ENCODE measurements around a stretch of chr11.

GRCh38 chr11:112050868-112051234, 23.0 kb downstream of the PIH1D2 start:
- RRBS = no CpG with 5 or more reads among the region's 3 CpGs

DNA sequence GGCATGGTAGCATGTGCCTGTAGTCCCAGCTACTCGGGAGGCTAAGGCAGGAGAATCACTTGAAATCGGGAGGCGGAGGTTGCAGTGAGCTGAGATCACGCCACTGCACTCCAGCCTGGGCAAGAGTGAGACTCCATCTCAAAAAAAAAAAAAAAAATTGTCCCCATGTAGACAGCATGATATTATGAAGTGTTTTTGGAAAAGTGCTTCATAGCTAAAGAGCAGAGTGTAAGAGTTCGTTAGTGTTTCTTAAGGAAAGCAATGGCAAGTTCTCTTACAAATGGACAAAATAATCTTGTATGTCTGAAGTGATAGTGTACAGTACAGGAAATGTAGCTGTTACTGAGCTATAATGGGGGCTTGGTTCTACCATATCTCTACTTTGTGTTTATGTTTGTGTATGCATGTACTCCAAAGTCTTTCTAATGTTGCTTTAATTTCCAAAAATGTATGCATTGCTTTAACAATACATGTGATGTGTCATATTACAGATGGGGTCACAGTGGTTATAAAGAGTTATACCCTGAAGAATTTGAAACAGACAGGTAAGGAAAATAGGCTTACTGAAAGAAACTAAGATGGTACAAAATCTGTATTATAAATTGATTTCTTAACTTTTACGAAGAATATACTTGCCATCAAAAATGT, 4.9 kb downstream of the TIMM8B start:
- RRBS = no CpG with 5 or more reads among the region's 6 CpGs

DNA sequence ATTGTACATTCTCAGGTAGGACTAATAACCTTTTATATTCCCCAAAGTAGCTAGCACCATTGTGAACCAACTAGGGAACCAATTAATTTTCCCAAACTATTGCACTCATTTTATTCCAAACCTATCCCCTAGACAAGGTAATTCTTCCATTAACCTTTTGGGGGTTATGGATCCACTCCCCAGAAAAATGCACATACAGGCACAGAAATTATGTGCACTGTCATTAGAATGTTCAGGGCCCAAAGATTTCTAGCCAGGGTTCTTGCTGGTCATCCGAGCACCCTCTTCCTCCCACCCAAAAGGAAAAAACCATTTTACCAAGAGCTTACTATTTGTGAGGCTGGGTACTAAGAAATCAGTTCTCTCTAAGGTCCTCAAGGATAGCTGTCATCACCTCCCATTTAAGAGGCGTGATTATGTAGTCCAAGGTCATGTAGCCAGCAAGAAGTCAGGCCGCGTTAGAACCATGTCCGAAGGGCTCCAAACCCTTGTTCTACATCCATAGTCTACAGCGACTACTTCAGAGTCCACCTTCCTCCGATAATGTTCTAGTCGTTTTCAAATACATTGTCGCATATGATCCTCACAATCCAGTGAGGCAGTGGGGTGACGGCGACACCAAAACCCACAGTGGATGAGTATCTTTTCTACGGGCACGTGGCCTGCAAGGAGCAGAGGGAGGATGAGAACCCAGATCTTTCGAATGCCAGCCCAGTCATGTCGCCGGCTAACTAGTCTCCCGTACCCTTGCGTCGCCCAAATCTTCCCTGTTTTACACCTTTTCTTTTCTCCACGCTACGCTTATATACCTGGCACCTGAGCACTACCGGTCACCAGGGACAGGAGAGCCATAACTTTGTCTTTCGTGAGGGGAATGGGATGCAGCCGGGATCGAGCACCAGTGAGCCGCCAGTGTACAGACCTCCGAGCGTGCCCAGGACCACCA, 634 bp downstream of the TIMM8B start:
- RRBS = under 1% methylated on average over 7 of the region's 28 CpGs

GRCh38 chr11:112157140-112157794, 6.6 kb downstream of the IL18 start:
- RRBS = no CpG with 5 or more reads among the region's 3 CpGs

DNA sequence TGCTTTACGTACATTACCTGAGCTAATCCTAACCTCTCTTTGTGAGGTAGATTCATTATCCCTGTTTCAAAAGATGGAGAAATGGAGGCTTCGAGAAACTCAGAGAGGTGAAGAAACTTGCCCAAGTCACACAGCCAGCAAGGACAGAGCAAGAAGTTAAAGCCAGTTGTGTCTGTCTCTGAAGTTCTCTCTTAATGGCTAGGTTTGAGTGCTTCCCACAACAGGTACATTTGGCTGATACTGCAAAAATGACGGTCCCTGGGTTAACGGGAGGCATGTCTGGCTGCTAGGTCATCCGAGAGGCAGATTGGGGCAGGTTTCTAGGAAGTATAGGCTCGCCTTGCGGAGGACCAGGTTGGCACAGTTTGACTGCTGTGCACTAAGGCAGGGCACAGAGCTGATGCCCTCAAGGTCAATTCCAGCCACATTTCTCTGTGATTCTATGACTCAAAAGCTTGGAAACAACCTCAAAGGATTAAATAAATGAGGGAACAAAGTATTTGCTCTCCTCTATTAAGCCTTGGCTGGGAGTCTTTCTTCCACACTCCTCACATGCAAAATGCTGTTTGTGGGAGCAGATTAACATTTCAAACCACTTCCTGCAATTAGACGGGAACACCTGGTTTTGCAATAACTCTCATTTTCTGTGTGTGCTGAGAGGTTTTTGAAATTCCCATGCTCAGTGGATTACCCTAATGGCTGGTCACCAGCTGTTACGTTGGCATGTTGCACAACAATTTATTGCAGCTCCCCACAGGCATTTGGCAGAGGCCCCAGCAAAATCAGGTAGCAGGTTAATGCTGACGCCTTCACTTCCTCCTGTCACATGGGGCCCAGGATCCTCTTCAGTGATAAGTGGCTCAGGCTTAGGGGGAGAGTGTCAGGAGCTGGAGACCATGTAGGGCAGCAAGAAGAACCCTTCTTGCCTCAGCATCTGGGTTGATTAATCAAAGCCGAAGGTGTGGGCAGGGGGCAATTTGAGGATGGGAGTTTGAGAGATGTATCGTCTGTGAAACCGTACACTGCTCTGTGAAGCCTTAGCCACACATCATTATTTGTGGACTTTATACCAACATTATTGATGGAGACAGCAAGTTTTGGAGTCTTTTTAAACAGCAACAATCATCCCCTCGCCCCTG, 61.0 kb upstream of the PLET1 start:
- RRBS = no CpG with 5 or more reads among the region's 14 CpGs

DNA sequence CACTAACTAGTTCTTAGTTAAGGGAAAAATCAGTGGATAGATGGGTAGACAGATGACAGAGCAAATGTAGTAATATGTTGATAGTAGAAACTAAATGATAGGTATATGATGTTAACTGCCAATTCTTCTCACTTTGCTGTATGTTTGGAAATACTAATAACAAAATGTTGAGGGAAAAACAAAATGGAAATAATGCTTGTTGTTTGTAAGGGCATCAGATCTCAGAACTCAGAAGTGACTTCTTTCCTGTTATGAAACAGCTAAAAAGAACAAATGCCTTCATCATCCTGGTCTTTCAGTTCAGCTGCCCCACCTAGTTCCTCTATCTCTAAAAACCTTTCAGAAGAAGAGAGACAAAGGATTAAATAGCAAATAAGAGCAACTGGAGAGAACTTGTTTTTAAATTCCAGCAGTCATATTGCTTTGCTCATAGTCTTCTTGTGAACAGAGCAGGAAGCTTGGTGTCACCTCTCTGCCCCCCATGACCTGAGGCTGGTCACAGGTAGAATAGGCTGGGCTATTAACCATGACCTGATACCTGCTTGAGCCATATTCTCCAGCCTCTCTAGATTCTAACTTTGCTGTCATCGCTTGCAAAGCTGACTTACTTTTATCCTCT, 345.3 kb upstream of the NCAM1 start:
- RRBS = no CpG with 5 or more reads among the region's 1 CpG

DNA sequence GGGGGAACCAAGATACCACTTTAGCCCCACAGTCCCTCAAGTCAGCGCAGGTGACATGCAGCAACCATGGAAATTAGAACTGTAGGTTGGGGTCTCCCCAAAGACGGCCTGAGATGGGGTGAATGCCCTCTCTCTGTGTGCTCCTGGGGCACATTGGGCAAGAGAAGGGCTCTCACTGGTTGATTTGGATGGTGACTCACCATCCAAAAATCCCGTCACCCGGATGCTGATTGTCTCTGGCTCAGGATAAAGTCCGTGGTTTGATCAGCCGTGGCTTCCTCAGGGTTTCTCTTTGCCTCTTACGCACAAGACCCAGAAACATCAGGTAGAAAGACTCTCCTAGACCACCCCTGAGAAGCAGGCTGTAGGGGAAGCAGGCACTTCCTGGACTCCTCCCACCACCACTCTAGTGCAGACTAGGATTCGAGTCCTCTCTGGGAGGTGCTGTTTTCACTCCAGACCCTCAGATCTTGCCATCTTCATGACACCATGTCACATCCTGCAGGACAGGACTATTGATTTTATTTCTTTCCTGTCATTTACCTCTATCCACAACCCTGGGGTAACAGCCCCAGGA, 176.1 kb upstream of the NCAM1 start:
- RRBS = no CpG with 5 or more reads among the region's 8 CpGs

DNA sequence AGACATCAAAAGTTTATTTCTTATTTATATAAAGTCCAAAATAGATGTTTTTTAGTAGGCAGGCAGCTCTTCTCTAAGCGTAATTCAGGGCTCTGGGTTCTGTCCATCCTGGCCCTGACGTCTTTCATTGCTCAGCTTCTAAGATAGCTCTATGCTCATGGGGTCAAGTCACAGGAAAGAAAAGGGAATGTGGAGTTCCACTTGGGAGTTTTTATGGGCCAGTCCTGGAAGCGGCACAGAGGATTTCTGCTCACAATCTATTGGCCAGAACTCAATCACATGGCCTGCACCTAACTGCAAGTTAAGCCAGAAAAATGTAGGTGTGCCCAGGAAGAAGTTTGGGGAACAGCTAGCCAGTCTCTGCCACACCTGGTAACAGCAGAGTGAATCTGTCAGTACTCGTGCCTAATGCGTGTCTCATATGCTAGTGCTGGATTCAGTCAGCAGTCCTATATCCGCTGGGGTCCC, 7.3 kb upstream of the ZBTB16 start:
- RRBS = no CpG with 5 or more reads among the region's 6 CpGs

GRCh38 chr11:114079494-114080007, 20.0 kb downstream of the ZBTB16 start:
- RRBS = no CpG with 5 or more reads among the region's 6 CpGs

DNA sequence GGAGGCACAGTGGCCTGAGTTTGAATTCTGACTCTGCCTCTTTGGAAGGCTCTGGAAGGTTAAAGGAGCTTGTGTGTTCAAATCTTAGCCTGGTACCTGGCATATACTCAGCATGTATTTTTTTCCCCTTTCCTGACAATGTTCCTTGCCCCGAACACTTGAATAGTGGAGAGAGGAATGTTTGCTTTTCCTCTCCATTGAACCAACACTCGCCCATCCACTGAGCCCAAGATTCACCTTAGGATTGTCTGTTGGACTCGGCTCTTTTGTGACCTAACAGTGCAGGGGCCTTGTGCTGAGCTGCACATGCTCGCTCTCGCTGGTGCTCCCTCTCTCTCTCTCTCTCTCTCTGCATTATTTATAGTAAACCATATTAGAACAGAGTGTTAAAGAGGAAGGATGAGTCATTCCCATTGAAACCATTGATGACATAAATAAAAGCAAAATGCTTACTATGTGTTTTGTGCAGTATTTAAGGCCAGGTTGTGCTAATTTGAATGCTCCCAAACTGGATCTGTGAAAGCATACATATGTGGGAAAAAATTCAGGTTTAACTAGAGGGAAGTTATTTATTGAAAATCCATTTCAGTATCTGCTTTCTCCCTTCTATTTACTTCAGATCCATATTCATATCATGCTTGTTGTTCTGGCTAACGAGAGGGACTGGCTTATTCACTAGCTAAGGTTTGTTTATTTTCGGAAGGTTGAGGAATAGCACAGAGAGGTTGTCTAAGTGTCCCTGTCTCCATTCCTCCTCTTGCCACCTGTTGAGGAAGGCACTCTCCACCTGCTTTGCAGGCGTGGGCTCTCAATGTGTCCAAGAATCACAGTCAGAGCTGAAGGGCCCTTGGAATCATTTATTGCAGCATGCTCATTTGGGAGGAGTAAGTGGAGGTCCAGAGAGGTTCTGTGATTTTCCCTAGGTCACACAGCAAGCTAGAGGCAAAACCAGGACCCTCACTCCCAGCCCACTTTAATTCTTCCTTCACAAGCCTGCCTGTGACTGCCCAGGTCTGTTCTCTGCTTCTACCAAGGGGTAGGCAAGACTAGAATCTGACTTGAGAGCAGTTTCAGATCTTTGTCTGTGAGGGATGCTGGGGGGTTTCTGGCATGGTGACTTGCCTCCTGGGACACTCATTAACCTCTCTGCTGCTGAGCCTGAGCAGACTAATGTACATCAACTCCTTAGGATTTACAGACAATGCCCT, 21.0 kb downstream of the ZBTB16 start:
- RRBS = no CpG with 5 or more reads among the region's 8 CpGs

- RRBS = no CpG with 5 or more reads among the region's 4 CpGs
Observed at GRCh38 chr11:114086714-114087217, 27.3 kb downstream of the ZBTB16 start.

DNA sequence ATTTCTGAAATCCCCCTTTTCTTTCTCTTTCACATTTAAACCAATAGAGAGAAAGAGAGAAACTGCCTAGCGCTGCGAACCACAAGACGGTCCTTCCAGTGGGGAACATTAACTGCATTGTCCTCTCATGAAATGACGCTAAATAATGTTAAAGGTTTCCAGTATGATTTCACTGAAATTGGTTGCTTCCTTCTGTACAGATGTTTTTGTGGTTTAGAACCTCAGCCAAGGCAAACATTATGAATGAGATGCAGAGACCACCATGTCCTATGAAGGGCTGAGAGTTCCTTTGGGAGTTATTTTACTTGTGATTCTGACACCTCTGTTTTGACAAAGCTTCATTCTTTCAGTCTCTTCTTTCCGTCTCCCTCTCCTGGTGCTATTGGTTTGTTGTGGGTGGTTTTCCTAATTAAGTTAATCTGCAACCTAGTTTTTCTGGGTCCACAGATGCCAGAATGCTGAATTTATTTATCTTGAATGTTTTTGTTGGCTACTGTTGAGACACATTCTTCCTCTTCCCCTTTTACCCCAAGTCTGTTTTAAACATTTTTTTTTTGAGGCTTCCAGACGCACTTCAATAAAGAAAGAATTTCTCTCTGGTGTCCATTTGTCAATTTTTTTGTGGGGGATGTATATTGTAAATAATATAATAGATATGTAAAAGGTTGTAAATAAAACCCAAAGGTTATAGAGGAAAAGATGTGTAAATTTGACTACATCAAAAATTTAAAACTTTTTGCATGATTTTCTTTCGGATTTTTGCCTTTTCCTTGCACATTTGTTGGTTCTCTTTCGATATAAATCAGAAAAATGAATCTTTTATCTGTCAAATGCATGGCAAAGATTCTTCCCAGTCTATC, 52.1 kb downstream of the ZBTB16 start:
- RRBS = no CpG with 5 or more reads among the region's 8 CpGs

DNA sequence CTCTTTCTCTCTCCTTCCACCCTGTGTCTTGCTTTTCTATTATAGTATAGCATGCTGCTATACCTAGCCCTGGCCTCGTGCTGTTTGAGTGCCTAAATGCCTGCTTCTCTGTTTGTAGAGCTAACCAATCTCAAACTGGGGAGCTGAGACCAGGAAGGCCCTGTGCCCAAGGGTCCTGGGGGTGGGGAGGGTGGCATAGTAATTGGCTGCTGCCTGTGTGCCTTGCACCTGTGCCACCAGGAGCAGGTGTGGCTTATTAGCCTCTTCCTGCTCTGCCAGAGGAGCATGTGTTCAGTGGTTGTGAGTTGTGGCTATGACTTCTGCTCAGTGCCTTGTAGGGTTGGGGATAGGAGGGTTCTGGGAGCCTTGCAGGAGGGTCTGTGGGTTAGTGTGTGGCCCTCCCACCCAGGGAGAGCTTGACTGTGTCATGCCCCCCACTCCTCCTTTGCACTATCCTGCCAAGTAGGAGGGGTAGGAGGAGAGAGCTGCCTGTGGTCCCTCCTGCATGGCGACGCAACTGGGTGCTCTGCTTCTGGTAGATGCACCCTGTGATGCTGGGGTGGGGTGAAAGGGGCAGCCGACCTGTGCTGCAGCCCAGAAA, 109.2 kb downstream of the ZBTB16 start:
- RRBS = no CpG with 5 or more reads among the region's 4 CpGs

- RRBS = 56% methylated on average over 3 of the region's 21 CpGs
Observed at GRCh38 chr11:114170935-114172032, 111.8 kb downstream of the ZBTB16 start.

DNA sequence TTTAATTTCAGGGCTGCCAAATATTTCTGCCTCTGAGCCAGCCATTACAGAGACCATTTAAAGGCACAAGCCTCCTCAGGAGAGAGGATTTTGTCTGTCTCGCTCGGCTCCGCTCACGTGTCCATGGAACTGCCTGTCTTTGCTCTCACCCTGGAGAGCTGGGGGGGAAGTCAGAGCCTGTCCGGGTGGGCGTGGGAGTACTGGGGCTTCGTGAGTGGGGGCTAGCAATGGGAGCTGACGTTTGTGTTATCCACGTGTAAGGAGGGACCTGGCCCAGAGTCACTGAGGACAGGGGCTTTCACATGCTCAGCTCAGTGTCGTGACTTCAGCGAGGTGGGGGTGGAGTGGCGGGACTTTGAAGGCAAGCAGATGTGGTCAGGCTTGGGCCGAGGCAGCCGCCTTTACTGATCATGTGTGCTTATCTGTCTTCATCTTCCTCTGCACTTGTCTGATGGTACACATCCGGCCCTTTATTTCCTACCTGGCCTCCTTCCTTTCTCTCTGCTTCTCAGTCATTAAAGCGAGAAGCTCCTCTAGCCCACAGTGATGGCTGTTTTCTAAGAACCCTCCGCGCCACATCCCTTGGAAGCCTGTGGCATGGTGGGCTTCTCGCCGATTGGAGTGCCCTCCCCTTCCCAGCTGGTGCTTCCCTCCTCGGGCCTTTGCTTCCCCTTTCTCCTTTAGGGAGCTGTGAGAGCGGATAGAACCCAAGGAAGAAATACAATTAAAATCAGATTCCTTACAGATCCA, 113.1 kb upstream of the NNMT start:
- RRBS = no CpG with 5 or more reads among the region's 22 CpGs

DNA sequence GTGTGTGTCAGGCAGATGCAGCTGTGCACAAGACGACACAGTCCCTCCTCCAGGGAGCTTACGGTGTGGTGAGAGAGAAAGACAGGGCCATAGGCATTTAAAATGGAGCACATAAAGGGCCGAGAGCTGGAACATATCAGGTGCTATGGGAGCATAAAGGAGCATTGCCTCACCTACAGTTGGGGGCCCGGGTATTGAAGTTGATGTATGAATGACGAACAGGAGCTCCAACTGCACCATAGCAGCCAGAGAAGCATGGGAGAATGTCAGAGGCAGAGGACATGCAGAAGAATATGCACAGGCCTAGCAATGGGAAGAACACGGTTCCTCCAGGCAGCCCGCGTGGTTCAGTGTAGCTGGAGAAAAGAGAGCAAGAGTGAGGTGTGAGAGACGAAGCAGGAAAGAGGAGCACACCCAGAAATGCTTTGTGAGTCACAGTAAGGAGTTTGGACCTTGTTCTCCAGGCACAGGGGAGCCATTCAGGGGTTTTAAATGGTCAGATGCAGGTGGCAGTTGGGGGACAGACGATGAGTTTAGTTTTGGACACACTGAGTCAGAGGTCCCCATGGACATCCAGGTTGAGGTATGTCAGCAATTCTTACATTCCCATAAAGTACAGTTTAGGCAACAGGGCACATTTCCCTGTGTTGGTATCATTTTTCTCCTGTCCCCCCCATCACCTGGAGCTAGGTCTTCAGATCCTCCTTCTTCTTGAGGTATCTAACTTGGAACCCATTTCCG, 110.1 kb upstream of the NNMT start:
- RRBS = no CpG with 5 or more reads among the region's 11 CpGs

GRCh38 chr11:114193716-114194733, 102.2 kb upstream of the NNMT start:
- RRBS = no CpG with 5 or more reads among the region's 11 CpGs

GRCh38 chr11:114208540-114209051, 87.6 kb upstream of the NNMT start:
- RRBS = no CpG with 5 or more reads among the region's 5 CpGs

GRCh38 chr11:114224247-114224786, 71.9 kb upstream of the NNMT start:
- RRBS = no CpG with 5 or more reads among the region's 6 CpGs

GRCh38 chr11:114257050-114257434, 39.2 kb upstream of the NNMT start:
- RRBS = 76% methylated on average over 3 of the region's 8 CpGs

Measured in epithelial cell of prostate (primary cell).